LHCN-M2 (cell line): ENCODE measurements around the genes L1TD1 and USP1.

DNA sequence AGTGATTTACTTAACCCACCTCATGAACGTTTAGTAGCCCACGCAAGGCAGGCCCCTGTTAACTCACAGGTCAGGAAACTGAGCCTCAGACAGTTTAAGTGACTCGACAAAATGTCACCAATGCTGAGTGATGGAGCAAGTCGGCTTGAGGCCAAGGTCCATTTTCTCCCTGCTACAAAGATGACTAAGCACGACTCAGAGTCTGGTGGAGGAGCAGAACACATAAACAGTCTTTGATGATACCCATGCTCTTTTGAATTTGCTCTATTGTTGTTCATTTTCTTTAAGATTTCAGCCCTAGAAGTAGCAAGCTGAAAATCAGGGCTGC lies 83.9 kb upstream of the HOOK1 start:
- RAMPAGE, long total RNA, result no peak

GRCh38 chr1:59733361-59734021 lies 81.3 kb upstream of the HOOK1 start:
- RAMPAGE, long total RNA, result no peak

DNA sequence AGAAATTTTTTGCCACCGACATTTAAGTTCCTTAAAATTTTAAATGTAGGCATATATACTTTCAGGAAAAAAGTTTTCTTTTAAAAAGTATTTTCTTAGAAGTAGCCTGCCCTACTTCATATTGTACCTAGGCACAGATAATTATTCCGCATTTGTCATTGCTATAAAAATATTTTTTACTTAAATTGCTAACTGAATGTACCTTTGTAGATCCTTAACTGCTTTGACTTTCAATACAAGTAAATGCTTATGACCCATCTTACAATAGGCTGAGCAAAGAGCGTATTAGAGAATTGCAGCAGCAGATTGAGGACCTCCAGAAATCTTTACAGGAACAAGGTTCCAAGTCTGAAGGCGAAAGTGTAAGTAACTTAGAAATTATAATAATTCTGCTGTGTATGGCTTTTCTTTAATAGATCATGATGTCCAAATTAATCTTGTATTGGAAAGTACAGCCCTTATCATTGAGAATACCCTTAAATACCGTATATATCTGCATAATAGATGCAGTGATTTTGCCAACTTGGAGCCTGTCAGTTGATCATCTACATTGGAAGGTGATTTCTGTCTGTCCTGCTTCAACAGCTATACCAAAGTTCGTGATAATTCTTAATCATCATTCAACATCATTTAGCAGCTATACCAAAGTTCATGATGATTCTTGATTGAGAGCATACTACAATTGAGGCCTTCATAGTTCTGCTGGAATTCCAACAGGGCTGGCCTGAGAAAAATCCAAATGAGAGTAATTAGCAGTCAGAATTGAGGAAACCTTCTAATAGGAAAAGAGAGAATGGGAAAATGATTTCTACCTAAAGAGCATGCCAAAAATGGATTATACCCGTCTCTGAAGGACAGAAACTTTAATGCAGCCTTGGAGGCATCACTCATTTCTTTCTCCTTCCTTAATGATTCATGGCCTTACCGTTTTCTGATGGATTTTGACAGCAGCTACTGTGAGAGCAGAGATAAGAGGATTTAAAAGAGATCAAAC lies 48.1 kb downstream of the HOOK1 start:
- RAMPAGE, long total RNA, result no peak

DNA sequence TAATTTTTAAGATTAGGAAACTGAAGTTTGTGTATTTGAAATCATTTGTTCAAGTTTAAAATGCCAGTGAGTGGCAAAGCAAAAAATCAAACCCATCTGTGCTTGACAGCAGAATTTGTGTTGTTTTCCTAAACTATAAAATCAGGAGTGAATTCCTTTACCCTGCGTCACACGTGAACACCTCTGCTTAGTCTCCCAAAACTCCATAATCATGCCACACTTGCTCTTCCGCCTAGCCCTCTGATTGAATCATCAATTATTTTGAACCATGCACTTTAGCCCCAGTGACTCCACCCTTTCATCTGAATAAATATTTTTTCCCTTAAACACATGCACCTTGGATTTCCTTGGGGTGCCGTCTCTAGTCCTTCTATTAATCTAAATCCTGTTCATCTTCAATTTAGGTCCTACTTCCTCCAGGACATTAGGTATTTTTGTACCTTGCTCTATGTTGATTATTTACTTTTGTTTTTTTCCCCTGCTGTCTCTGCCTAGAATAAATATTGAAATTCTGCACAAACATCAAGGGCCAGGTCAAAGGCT lies 9.7 kb upstream of the CYP2J2 start:
- RAMPAGE, long total RNA, result no peak

GRCh38 chr1:60489867-60490903 lies 416.6 kb upstream of the C1orf87 start:
- RAMPAGE, long total RNA, result no peak

GRCh38 chr1:61116400-61116897 lies 34.1 kb downstream of the NFIA start:
- RAMPAGE, long total RNA, result no peak

DNA sequence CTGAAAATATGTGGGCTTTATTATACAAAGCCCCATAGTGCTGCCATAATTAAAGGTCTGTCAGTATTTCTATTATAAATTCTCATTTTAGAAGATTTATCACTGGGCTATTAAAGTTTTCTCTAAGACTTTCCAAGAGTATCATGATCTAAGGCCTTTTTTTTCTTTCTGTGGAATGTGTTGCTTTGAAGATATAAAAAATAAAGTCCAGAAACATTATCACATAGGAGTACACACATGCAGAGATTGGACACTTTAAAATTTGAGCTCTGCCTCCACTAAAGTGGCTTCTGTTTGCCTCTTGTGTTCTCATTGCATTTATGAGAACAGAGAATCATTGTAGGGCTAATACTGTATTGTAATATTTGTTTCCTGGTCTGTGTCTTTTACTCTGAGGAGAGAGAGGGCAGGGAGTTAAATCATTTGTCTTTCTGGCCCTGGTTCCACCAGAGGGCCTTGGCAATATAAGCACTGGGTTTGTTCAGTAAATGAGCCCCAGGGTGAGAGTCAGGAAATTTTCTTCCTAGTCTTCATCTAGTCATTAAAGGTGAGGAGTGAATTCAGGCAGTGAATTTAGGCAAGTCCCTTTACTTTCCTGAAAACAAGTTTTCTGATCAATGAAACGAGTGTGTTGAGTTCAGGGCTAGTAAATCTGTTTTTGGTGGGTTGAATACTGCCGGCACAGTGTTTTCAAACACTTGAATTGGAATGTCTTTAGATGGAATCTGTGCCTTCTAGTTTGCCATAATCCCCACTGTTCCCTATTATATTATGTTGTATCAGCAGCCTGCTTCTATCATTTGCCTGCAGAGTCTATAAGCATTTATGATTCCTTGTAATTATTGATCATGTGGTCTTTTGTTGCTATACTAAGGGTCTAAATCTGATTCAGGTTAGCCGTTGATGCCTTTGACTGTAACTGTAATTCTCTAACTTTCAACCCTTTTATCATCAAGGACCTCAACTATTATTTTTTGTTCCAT lies 70.4 kb downstream of the NFIA start:
- RAMPAGE, long total RNA, result no peak

DNA sequence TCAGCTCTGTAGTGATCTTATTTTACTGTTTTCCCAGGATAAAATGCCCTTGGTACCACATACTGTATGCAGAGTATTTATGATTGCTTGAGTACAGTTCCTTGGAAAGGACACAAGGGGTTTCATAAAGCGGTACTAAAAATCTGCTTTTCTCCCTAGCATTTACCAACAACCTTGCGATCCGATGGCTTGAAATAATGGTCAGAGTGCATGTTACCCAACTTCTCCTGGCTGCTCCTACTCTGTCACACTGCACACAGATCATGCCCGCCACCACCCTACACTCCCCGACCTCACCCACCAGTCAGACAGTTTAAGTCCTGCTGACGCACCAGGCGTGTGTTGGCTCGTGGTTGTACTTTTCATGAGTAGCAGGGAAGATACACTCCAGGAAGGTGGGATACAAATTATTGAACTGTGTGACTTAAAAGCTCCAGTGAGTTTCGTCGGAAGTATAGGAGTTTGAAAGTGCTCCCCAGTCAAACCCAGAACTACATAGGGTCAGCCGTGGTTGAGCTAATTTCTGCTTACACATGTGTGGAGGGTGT lies 131.3 kb downstream of the NFIA start:
- RAMPAGE, long total RNA, result no peak

- RAMPAGE, long total RNA, result no peak
Observed at GRCh38 chr1:61299377-61299970, 217.1 kb downstream of the NFIA start.

GRCh38 chr1:61426083-61426816 lies 298.7 kb downstream of the TM2D1 start:
- RAMPAGE, long total RNA, result no peak

DNA sequence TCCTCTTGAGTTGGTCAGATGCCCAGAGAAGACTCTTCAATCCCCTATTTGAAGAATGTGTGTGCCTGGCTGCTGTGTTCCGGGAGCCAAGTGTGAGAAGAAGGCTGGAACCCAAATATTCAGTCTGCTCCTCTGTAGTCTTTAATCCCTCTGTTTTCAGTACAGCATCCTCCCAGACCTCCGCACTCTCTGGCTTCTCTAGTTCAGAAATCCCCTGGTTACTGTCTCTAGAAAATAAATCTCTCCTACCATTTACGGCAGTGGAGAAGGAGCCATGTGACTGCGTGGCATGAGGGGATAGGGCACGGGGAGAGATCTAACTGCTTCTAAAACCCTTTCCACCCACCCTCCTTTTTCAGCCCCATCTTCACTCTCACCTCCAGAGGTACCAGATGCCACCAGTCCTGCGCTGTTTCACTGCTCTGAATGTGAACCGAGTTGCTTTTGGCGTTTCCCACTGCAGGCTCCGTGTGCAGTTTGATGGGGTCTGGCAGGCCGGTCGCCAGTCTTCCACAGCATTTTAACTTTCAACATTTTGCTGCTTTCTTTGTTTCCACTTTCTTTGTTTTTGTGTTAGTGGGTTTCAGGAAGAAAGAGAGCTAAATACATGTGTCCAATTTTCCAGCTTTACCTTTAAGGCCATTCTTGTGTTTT lies 133.2 kb downstream of the TM2D1 start:
- RAMPAGE, long total RNA, result no peak

GRCh38 chr1:62194189-62194943 lies at the start of gene L1TD1:
L1TD1 (plus strand) TSS chr1:62194849.
- RAMPAGE, long total RNA, result no peak

GRCh38 chr1:62436589-62437492 lies at the start of gene USP1:
USP1 (plus strand) TSS chr1:62437049.
- RAMPAGE, long total RNA, result start-site peak on the plus strand at chr1:62437024-62437077, 21 reads

DNA sequence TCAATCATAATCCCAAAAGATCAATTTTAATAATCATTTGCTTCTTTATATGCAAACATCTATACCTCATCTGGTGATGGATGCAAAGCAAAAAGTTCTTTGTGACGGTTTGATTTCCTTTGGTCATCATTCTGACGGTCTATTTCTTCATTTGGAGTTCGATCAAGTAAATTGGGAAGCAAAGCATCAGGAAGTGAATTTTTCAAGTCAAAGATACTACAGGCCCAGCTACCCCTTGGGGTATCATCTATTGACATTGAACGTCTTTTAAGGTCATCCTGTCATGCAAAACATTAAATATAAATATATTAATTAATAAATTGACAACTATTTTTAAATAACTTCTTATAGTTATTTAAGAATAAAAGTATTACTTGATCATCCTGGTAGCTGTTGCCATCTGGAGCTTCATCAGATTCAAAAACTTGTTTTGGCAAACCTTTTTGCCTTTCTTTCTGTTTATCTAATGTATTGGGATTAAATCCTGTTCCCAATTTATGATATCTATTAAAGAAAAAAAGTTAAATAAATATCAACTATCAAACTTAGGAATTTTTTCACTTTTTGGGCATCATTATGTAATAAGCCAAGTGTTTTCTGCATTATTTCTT lies 40.0 kb downstream of the DOCK7 start:
- RAMPAGE, long total RNA, result no peak

- RAMPAGE, long total RNA, result no peak
Observed at GRCh38 chr1:62689367-62689857, 1.2 kb upstream of the DOCK7 start.

DNA sequence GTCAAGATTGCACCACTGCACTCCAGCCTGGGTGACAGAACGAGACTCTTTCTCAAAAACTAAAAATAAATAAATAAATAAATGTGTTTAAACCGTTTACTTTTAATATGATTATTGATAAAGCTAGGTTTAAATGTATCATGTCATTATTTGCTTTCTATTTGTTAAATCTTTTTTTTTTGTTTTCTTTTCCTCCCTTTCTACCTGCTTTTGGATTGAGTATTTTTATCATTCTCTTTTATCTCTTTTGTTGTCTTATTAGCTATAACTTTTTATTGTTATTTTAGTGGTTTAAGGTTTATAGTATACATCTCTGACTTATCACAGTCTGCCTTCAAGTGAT lies 31.1 kb downstream of the ATG4C start:
- RAMPAGE, long total RNA, result no peak

DNA sequence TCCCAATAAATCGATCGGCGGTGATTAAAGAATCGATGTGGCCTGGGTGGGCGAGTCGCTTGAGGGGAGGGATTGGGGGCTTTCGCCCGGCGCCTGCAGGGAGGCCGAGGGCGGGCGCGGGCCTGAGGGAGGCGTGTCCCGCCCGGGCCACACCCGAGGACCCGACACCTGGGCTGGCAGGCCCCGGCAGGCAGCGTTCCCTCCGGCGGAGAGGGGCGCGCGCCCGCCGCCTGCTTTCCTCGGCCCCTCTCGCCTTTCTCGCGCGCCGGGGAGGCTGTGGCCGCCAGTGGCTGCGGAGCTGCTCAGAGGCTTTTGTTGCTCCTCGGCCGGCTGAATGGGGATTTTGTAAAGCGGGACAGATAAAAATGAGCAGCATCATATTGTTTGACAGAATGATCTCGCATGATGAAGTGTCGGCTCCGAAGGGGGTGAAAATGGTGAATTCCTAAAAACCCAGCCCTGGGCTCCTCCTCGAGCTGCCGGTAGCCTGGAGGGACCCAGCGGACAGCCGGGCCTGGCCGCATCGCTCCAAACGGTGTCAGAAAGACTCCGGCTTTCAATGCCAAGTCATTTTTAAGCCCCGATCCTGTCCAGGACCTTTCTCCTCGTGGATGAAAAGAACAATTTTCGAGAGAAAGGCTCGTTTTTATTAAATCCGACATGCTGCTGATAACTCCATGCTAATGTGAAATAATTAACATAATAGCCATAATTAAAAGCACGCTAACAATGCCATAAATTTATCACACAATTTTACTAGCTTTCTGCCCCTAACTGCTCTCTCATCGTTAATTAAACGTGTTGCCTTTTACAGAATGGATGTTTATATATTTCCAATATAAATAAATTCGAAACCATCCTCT lies 4.8 kb upstream of the FOXD3 start:
- RAMPAGE, long total RNA, result no peak

DNA sequence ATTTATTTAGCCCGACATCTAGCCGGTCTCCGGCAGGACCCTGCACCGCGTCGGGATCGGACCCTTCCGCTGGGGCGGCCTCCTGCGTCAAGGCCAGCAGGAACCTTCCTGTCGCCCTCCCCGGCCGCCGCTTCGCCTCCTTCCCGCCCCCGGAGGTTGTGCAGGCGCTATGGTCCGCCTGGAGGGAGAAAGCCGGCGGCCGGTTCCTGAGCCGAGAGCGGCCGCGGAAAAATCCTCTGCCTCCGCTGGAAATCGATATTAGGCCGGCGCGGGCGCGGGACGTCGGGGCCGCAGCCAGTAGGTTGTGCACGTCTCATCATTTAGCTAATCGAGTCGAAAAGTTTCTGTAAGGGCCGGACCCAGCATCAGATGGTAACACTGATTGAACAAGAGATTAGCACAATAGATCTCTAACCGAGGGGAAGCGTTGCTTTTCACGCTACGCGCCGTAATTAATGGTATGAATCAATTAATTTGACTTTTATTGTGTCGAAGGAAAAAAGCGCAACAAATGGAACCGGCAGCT lies 2.7 kb upstream of the FOXD3 start:
- RAMPAGE, long total RNA, result no peak

GRCh38 chr1:63329380-63329994 lies 7.1 kb downstream of the FOXD3 start:
- RAMPAGE, long total RNA, result no peak

DNA sequence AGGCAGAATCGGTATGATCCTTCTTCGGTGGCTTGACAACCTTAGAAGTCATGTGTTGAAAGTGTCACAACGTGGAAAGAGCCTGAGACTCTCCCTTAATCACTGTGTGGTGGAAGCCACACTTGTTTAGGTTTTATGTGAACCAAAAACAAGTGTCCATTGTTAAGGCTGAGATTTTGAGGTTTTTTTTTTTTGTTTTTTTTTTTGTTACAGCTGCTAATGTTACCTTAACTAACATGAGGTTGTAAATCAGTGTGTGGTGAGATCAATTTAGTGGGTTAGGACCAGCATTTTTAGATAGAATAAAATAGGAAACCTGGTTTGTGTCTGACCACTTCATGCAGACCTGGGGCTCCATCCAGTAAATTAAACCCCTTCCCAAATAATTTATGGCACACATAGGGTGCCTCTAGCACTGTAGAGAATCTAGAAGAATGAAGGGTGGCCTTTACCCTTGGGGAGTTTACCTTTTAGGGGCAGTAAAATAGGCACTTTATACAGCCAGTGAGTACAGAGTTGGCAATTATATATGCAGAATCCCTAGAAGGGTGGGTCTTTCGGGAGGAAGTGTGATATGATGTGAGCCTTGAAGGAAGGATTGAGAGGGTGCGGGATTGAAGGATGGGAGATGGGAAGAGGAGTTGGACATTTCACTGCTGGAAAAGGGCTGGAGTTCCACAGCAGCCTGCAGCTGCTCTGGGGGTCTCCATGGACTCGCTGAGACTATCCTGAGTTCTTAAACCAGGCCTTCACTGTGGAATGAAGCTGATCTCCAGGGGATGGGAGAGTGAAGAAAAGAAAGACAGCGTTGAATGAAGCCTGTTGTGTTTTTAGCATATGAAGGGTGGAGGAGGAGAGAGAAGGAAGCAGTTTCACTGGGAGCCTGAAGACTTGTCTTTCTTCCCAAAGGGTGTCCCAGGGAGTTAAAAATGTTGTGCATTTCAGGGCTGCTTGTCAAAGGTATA lies 8.8 kb downstream of the ROR1 start:
- RAMPAGE, long total RNA, result no peak